SJCRH30 (cell line): ENCODE data around the gene ANKRD26.

GRCh38 chr10:24451369-24451786 is 242.4 kb downstream of the KIAA1217 start:
- RAMPAGE, long total RNA = no peak

- RAMPAGE, long total RNA = no peak
Observed at GRCh38 chr10:24467160-24467605, 256.5 kb downstream of the ARHGAP21 start.

DNA sequence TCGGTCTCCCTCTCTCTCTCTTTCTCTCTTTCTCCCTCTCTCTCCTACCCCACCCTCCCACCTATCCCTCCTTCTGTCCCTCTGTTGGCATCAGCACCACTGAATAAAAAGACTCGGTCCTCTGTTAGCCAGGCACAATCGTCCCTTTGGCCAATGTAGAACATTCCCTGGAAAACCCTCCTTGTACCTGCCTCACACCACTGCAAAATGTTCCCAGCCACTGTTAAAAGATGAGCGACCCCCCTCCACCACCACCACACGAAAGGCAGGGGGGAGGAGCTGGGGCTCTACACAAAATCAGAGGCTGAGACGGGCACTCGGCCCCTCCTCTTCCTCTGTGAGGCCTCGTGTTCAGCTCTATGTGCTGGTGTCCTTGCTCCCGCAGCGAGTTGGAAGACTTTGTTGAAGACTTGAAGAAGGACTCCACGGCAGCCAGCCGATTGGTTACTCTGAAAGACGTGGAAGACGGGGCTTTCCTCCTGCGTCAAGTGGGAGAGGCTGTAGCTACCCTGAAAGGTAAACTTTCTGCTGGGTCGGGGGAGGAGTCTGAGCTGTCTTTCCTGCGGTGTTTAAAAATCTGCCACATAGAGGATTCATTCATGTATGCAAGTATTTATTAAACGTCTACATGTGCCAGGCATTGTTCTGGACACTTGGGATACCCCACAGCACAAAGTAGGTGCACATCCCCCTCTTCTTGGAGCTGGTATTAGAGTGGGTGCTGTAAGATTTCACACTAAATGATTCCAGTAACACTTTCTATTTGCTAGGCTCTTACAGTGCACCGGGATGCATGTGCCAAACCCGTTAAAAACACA is 203.7 kb downstream of the ARHGAP21 start:
- RAMPAGE, long total RNA = no peak

DNA sequence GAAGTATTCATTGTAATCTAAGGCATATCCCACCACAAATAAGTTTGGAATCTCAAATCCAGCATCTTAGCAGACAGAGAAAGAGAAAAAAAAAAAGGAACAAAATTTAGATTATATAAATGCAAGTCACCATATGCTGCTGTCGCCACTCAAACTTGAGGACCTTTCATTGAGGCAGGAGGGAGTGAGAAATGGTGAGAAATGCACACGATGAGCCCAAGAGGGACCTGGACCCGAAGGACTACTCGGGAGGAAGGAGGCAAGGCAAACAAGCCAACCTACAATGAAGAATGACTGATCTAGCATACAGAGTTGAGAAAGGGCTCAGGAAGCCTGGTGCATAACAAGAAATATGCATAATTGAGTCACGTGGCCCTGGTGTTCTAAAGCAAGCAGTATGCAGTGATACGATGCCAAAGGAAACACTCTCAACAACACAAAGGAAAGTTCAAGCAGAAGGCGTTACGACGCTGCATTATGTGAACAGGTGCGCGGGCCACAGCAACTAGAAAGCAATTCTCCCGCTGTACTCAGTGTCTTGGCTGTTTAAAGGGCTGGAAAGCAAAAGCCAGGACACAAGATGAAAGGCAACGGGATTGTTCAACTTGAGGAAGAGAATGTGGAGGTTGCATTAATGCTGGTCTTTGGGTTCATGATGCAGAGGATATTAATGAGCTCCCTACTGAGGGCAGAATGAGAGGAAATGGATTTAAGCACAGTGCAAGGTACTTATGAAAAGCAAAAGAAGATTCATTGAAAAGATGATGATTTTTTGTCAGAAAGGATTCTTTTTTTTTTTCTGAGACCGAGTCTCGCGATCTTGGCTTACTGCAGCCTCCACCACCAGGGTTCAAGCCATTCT is 100.8 kb downstream of the PRTFDC1 start:
- RAMPAGE, long total RNA = no peak

GRCh38 chr10:25059792-25060401 is 43.5 kb downstream of the THNSL1 start:
- RAMPAGE, long total RNA = no peak

DNA sequence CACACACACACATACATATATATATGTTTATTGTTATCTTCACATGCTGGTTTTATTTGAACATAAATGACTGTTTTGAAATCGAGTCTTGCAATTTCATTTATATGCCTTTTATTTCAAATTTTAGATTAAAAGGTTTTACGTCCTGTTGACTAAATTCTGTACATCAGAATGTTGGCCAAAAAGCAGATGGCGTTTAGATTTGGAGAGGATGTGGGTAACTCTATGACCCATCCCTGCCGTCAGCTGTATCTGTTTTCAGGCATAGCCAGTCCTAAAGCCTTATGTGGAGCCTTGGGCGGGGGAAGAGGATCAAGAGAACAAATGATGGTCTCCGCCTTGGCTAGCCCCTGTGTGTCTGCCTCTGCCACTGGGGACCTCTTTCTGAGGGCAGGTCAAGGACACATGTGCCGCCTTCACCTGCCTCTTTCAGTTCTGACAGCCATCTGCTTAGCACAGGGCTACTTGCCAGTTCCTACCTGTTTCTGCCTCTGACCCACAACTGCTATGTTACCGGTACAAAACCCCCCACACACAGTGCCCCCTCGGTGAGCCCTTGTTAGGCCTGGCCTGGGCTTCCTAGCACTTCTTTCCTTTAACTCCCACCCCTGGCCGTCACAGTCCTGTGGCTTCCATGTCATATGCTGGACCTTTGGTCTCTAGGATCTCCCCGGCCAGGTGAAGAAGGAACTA is 24.1 kb downstream of the PDSS1 start:
- RAMPAGE, long total RNA = no peak

DNA sequence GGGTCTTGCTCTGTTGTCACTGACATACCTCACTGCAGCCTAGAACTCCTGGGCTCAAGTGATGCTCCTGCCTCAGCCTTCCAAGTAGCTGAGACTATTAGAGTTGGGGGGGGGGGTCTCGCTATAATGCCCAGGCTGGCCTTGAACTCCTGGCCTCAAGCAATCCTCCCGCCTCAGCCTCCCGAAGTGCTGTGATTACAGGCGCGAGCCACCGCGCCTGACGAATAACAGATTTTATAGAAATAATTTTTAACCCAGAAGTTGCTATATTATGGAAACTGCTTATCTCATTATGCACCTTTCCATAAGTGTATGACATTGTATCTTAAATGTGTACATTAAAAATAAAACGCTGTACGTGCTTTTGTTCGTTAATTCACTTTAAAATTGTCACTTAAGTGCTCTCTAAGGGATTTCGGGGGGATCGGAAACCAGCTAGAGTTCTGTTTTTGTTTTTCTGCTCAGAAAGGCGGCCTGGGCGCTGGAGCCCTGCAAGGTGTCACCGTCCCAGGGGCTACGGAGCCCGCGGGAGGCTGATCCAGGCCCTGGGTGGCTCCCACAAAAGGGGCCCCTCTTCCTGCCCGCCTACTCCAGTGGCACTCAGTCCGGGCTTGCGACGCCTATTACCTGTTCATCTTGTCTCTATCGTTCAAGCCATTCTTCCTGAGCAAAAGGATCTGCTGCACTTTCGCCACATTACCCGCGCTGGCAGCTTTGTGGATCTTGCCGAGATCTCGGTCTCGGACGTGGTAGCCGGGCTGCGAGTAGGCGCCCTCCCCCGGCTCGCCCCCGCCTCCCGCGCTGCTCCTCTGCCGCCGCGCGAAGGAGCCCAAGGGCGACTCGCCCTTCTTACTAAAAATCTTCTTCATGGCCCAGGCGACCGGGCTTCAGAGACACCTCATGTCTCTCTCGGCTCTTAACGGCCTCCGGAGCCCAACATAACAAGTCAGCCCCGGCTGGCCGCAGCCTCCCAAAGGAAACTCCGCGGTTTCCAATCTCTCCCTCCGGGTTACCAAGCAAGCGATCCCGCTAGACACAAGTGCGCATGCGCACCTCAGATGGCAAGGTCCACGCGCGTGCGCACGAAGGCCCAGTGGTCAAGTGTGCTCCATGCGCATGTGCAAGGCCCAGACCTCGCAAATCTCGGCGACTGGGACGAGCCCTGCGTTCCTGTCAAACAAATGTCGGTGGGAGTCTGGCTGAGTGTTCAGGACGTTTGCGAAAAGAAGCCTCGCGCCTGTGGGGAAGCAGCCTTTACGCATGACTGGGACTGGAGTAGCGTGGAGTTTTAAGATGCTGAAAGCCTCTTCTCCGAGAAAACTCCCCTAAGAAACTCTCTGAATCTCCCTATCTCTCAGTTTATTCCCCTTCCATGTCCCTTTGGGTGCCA is at the start of gene ANKRD26:
ANKRD26 (minus strand) TSS at position 1,037 of the 1,390 bp plus-strand sequence.
- RAMPAGE, long total RNA = no peak

DNA sequence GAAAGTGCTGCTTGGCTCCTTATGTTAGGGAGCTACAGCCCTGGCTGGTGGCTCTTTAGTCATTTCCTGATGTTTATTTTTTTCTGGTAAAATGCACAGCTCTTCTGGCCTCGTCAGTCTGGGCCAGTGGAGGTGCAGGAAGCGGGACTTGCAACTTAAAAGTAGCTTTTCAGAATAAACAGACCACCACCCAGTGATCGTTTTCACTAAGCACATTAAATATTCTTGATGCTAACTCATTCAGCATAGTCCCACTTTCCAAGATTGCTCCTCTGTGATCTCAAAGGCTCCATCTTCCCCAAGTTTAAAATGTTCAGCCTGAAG is 58.2 kb downstream of the MKX start:
- RAMPAGE, long total RNA = no peak

DNA sequence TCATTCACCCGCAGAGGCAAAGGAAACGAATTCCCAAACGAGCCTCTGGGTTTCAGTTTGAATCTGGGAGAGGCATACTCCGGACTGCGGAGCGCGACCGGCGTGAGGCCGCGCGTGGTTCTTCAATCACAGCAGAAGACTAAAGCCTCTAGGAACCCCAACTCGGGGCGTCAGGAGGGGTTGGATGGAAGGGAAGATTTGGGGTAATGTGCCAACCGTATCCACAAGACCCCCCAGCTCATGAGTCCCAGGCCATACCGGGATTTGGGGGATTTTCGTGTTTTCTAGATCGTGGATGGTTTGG is 1.9 kb downstream of the MKX start:
- RAMPAGE, long total RNA = no peak

GRCh38 chr10:28301928-28302388 is 906 bp downstream of the MPP7 start:
- RAMPAGE, long total RNA = no peak

DNA sequence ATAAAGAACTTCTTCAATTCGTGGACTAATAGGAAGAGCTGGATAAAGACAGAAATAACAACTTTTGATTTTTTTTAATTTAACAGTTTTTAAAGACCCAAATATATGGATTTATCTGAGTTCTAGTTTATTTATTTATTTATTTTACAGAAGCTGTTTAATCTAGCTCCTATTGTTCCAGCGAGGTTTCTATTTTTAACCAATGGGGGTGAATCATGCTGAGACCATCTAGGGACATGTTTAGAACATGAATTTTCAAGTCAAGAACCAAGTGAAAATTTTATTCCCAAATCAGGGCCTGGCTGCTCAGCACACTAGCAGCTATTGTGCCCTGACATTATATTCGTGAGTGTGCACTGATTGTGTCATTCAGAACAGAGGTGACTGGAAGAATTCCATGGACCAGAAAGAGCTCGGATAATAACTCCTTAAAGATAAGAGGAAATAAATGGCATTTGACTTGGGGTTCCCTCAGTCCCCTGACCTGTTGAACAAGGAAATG is 24.6 kb upstream of the MPP7 start:
- RAMPAGE, long total RNA = no peak

- RAMPAGE, long total RNA = no peak
Observed at GRCh38 chr10:28375672-28376084, 72.8 kb upstream of the MPP7 start.

GRCh38 chr10:28539924-28541035 is 7.4 kb downstream of the WAC start:
- RAMPAGE, long total RNA = no peak

DNA sequence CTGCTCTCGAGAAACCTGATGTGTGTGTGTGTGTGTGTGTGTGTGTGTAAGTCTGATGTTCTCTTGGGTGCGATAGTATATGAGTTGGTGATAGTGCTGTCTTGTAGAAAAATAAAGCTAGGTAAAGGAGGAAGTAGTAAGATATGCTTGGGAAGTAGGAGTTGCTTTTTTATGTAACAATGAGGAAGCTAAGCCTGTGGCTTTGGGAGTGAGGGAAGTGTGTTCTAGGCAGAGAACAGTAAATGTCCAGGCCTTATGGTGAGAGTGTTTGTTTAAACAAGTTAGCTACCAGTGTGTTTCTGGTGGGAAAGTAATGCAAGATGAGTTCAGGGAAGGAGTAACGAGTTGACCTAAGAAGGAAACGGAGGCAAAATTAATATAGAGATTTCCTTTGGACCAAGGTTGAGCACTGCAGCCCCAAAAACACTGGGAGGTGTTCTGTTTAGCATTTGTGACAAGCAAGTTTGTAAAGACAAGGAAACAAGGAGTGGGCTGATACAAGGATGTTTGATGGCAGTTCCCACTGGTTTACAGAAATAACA is 26.3 kb downstream of the WAC start:
- RAMPAGE, long total RNA = no peak

DNA sequence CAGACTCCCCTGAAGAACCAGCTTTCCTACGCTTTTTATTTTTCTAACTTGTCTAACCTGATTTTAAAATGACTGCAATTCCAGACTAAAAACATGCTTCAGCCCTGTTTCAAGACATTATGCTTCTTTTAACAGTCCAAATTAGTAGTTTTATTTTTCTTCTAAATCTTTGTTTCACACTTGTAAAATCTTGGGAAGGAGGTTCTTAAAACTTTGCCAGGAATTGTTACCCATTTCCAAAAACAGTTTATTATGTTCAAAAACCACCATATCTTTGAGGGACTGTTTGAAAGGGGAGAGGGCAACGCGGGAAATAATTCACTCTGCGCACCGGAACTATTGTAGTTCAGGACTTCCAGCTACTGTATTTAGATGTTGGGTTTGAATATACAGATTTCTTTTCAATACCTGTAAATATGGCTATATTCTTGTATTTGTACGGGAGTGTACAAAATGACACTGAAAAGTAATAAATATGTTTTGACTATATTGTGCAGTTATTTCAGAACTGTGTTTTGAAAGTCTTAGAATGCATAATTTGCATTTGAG is 54.7 kb upstream of the BAMBI start:
- RAMPAGE, long total RNA = no peak

DNA sequence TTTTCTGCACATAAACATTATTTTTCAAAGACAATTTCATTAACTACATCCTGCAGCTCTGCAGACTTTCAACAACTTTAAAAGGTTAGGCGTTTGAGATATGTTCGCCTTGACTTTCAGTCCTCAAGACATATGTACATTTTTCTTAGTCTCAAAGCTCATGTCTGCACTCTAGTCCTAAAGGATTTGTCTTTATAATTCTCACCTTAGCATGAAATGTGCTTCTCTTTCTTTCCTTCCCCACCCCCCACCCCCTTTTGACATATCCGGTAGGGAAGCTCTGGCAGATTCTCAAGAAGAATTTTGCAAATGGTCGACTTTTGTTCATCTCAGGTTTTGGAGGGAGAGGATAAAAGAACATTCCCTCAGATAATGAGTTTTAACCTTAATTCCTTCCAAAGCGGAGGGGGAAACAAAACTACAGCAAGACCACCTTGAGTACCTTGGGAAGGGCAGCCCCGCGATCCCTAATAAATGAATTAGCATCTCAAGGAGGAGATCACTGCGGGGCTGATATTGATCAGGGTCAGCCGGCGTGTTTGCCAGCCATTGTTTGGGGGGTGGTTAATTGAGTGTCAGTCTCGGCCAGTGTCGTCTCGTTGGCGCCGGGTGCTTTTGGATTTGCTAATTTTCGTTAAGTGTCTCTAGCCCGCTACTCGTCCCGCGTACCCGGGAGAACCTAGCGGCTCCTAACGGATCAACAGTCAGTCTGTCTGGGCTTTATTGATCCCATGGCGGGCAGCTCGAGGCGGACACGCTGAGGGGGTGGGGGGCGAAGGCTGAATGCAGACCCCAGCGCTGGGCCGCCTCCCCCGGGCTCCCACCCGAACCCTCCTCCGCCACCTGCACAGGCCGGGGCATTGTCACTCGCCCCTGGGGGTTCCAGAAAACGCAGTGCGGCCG is 876 bp upstream of the BAMBI start:
- RAMPAGE, long total RNA = no peak

DNA sequence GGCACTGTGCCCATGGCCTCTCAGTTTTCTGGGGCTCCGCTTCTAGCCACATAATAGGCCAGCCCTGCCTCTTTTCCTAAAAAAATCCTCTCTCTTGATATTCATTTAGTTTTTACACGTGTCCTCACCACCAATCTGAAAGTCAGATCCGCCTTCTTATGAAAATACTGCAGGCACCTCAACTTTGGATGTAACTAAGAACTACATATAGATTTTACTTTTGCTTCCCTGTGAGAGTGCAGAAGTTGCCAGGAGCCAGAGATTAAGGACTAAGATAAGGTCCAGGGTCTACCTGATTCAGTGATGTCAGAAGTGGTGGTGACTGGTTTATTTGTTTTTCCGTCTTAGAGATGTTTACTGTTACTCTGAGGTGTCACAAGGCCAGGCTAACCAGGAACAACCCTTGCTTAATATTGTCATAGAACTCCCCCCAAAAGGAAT is 7.8 kb downstream of the BAMBI start:
- RAMPAGE, long total RNA = no peak

- RAMPAGE, long total RNA = no peak
Observed at GRCh38 chr10:28806466-28807467, 129.4 kb downstream of the BAMBI start.

GRCh38 chr10:28984242-28984846 is 304.5 kb upstream of the LYZL1 start:
- RAMPAGE, long total RNA = no peak

- RAMPAGE, long total RNA = no peak
Observed at GRCh38 chr10:29057634-29058272, 231.1 kb upstream of the LYZL1 start.